Sigmoid colon (tissue), 4 donors: ENCODE measurements around a stretch of chr15.

GRCh38 chr15:62674948-62675437, 284.6 kb downstream of the TLN2 start:
- PRO-cap: no peak
- RAMPAGE, long total RNA, 4 experiments: no peak in any of the 4 experiments

DNA sequence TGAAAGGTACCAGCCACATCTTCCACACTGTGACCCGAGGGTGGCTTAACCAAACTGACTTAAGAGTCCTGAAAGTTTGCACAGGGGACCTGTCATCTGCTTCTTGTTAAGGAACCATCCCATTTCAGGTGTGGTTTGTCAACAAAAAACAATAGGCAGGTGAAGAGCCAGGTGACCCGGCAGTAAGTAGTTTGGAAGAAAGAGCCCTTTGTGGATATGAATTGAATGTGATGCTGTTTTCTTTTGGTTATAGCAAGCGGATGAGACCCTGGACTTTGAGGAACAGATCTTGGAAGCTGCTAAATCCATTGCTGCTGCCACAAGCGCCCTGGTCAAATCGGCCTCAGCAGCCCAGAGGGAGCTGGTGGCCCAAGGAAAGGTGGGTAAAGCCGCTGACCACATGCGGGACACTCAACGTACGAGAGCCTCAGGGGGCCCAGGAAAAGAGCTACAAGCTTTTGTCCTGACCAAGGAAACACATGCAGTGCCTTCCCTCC, 209.2 kb upstream of the TPM1 start:
- PRO-cap: no peak
- RAMPAGE, long total RNA, 4 experiments: no peak in any of the 4 experiments

- PRO-cap: no peak
- RAMPAGE, long total RNA, 4 experiments: no peak in any of the 4 experiments
These were observed 207.2 kb upstream of the TPM1 start for GRCh38 chr15:62835282-62835724.

GRCh38 chr15:62961044-62961640, 81.4 kb upstream of the TPM1 start:
- PRO-cap: no peak
- RAMPAGE, long total RNA, 4 experiments: no peak in any of the 4 experiments

DNA sequence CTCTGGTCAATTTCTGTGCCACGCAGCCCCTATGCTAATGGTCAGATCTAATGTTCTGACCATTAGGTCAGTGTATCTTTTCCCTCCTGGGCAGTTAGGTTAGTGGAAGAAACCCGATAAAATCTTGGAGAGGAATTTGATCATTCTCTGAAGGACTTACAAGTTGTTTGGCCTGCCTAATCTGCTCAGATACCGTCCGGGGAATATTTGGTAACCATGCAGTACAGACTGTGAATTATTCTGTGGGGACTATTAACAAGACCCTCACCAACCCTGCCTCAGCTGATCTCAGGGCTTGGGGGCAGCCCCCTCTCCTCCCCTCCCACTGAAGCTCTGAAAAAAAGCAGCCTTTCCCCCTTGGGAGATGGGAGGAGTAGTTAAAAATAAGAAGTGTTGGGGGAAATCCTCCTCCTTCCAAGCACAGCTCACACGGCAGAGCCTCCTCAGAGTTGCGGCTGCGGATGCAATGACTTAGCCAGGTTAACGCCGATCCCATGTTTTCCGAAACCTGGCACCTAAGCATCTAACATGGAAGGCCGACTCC, 1.3 kb upstream of the TPM1 start:
- PRO-cap: no peak
- RAMPAGE, long total RNA, 4 experiments: no peak in any of the 4 experiments

DNA sequence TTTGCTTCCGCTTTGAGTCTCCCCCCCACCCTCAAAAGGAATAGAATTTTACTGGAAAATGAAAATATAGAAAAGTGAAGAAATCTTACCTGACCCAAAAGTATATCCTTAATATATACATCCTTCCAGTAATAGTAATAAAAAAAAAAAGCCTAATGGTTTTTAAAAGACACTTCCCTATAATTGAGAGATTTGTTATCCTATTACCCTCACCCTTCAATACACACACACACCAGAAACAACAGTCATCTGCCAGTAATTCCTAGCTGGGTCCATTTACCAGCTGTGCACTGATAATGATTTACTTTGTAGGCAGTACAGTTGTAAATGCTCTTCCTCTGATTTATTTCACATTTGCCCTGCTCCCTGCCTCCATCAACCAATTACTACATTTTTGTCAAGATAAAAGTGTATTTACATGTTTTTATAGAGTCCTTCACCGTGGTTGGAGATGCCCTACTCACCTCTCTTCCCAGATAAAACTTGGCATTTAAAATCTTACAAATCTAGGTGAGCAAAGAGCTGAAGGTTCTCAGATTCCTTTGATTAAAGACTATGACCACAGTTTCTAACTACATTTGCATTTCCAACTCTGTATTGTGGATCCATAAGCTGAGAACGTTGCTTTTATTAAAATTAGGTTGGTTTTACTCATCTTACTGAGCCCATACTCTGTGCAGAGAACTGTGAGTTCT, 12.5 kb downstream of the TPM1 start:
- PRO-cap: no peak
- RAMPAGE, long total RNA, 4 experiments: no peak in any of the 4 experiments

- PRO-cap: no peak
- RAMPAGE, long total RNA, 4 experiments: no peak in any of the 4 experiments
These were observed 13.5 kb downstream of the RAB8B start for GRCh38 chr15:63202945-63203302.

GRCh38 chr15:63218959-63219369, 29.6 kb downstream of the RAB8B start:
- PRO-cap: no peak
- RAMPAGE, long total RNA, 4 experiments: no peak in any of the 4 experiments

GRCh38 chr15:63308021-63308813, 30.8 kb downstream of the APH1B start:
- PRO-cap: no peak
- RAMPAGE, long total RNA, 4 experiments: no peak in any of the 4 experiments

- PRO-cap: no peak
- RAMPAGE, long total RNA, 4 experiments: no peak in any of the 4 experiments
These were observed 39.7 kb downstream of the CA12 start for GRCh38 chr15:63341937-63342296.

GRCh38 chr15:63353935-63354432, 27.7 kb downstream of the CA12 start:
- PRO-cap: no peak
- RAMPAGE, long total RNA, 4 experiments: no peak in any of the 4 experiments

DNA sequence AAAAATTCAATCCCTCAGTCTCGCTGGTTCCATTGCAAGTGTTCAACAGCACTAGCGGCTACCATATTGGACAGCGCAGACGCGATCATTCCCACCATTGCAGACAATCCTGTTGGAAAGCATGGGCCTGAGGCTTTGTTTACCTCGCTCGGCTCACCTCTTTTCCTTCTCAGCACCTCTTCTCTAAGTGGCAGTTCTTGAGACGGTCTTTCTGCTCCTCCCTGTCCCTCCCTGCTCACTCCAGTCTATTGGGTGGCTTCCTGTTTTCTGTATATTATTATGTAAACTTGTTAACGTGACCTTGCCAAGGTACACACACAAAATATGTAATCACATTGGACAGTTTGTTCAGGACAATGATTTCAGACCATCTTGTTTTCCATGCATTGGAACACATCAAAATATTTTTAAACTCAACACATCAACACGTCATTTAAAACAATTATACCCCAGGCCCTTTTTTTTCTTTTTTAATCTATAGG, 21.9 kb upstream of the CA12 start:
- PRO-cap: no peak
- RAMPAGE, long total RNA, 4 experiments: no peak in any of the 4 experiments

DNA sequence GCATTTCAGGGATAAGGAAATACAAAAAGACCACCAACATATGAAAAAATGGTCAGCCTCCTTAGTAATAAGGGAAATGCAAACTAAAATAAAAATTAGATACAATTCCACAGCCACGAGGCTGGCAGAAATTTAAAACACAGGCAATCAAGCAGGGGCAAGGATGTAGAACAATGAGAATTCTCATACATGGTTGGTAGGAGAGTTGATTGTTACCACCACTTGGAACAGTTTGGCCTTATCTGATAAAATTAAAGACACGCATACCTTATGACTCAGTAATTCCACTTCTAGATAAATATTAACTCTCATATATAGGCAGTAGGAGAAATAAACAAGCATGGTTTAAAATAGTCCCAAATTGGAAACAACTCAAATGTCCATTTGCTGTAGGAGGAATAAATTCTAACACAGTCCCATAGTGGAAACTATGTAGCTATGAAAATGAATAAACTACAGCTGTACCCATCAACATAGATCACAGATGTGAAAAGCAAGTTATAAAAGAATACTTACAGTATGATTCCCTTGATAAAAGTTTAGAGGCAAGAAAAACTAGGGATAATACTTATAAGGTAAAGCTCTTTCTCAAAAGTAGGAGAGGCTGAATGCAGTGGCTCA, 42.3 kb upstream of the USP3 start:
- PRO-cap: no peak
- RAMPAGE, long total RNA, 4 experiments: no peak in any of the 4 experiments

DNA sequence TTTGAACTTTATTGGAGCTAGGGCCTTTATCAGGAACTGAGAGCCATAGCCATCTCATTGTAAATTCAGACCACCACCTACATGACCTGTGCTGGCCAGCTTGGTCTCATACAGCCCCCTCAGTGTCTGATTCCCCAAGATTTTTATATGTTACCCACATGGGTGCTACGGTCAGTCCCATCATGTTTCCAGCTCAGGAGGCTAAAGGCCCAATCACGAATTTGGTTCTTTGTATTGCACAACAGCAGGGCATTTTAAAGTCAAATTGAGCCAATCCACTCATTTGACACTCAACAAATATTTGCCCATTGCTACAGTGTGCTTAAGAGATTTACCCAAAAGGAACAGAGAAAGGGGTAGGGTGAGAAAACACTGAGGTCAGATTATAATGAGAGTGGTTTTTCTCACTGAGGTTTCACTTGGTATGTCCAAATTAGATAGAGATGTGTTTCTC, 31.5 kb upstream of the USP3 start:
- PRO-cap: no peak
- RAMPAGE, long total RNA, 4 experiments: no peak in any of the 4 experiments

- PRO-cap: no peak
- RAMPAGE, long total RNA, 4 experiments: no peak in any of the 4 experiments
These were observed 24.0 kb upstream of the USP3 start for GRCh38 chr15:63480422-63480721.

DNA sequence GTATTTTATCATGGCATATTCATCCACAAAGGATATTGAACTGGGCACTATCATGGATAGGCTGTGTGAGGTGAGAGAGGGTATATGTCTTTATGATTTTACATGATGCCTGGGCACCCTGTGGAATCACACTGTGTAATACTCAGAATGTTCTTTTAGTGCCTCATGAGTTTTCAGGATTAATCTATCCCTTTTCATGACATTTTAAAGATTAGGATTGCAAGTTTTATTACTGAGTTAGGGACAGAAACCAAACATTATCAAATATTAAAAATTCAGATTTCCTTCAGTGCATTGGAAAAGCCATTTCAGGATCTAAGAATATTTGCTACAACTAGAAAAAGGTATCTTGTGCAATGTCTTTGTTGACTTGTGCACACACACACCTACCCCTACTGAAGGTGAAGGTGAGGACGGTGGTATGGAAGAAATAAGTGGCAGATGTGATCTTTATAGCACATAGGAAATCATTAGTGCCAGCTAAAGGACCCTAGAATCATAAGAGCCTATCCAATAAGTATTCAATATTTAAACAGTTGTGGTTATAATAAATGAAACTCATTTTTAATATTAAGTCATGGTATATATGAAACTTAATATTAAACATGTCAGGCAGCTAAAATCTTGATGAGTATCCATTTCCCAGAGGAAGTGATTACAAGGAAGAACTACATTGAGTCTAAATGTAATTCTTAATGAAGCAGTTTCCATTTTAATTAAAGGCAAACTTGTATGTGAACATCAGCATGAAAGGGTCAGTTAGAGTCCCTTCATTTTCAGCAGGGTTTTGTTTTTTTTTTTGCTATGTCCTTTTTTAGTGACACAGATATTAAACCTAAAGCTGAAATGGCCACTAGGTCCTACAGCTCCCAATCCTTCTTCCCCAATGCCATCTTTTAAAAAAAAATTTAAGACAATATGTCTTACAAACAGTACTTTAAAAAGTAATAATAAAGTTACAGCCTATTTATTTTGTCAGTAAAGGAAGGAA, 25.3 kb upstream of the FBXL22 start:
- PRO-cap: no peak
- RAMPAGE, long total RNA, 4 experiments: no peak in any of the 4 experiments

GRCh38 chr15:63590576-63591560, 6.3 kb upstream of the FBXL22 start:
- PRO-cap: no peak
- RAMPAGE, long total RNA, 4 experiments: no peak in any of the 4 experiments

GRCh38 chr15:63718323-63719293, 115.1 kb downstream of the HERC1 start:
- PRO-cap: no peak
- RAMPAGE, long total RNA, 4 experiments: no peak in any of the 4 experiments

DNA sequence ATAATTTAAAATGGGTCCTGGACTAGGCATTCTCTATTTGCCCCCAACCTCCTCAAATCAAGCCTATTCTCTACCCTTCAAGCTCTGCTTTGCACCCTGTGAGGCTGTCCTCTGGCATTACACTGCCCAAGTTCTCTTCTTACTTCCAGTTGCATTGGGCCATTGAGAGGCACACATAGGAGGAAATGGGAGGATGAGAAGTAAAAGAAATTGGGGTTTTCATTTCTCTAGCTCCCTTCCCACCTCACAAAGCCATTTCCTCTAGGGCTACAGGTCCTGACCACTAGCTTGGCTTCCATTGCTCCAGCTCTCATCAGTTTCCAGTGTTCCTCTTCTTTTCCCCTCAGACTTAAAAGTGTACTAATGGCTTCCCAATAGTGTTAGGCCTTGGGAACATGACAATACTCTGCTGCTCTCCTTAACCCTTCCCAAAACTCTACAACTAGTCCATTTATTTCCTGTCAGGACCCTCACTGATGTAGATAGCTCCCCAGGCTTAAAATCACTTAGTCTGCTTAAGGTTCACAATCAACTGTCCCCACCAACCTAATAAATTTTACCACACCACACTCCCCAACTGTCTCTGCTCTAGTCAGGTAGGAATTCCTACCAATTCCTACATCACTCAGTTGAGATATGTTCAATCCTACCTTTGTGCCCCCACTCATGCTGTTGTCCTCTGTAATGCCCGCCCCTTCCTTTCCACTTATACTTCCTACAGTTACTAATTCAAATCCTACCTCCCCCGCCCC, 26.4 kb downstream of the HERC1 start:
- PRO-cap: no peak
- RAMPAGE, long total RNA, 4 experiments: no peak in any of the 4 experiments

- PRO-cap: no peak
- RAMPAGE, long total RNA, 4 experiments: no peak in any of the 4 experiments
These were observed 26.4 kb upstream of the HERC1 start for GRCh38 chr15:63859929-63860713.